Camera-type eye (tissue), 1 donor: ENCODE measurements around the genes BCL11A, REL and XPO1.

DNA sequence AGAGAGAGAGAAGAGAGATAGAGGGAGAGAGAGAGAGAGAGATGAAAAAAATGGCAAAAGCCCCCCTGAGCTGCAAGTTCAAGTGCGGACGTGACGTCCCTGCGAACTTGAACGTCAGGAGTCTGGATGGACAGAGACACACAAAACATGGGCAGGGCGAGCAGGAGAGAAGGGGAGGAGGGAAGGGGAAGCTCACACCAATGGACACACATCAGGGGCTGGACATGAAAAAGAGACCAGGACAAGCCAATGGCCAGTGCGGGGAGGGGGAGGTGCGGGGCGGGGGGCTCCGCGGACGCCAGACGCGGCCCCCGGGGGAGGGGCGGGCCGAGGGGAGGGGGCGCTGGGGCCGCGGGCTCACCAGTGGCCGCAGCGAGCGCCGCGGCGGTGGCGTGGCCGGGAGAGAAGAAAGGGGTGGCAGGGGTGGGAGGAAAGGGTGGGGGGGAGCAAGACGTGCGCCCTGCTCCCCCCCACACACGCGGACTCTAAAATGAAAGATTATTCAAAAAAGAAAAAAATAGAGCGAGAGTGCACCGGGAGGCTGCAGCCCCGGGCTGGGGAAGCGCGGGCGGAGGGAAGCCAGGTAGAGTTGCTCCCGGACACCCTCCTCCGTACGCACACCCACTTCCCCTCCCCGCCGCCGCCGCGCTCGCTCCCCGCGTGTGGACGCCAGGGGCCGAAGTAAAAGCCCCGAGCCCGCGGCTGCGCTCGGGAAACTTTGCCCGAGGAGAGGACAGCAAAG is at the start of gene BCL11A:
Gene BCL11A (minus strand): TSS at position 138 of the 742 bp plus-strand sequence.
- RAMPAGE, long total RNA: no peak

DNA sequence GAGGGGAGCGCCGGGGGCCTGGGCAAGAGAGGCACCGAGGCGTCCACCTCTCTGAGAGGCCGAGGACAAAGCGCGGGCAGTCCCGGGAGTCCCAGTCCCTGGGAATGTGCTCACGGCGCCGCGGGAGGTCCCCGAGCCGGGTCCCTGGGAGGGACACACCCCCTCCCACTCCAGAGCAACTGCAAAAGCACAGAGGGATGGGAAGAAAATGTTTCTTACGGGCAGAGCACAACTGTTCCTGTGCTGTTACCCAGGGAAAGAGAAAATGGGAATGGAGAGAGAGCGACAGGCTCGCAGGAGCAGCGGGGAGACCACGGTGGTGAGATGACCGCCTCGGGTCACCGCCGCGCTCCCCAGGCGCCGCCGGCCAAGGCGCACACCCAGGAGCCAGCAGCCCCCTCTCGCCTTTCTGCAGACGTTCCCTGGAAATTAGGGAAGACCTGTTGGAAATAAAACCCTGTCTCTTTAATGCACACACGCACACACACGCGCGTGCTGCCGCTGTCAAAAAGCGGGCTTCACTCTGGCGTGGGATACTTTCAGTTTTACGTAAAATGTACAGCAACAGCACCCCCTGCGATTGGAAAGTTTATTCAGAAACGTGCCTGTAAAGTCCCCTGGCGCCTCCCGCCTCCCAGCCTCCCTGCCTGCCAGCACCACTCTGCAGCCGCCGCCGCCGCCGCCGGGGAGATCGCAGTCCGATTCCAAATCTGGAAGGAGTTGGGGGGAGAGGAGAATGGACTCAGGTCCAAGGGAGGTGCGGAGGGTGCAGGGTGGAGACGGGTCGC is 1.4 kb upstream of the BCL11A start:
- RAMPAGE, long total RNA: no peak

- RAMPAGE, long total RNA: no peak
Observed at GRCh38 chr2:60555815-60556201, 2.4 kb upstream of the BCL11A start.

GRCh38 chr2:60806666-60807463 is 50.8 kb downstream of the PAPOLG start:
- RAMPAGE, long total RNA: no peak

GRCh38 chr2:60880971-60881885 is at the start of gene REL:
TSS of gene REL (plus strand) at chr2:60881574.
- RAMPAGE, long total RNA: no peak

- RAMPAGE, long total RNA: no peak
Observed at GRCh38 chr2:60957582-60958164, 59.8 kb upstream of the PEX13 start.

DNA sequence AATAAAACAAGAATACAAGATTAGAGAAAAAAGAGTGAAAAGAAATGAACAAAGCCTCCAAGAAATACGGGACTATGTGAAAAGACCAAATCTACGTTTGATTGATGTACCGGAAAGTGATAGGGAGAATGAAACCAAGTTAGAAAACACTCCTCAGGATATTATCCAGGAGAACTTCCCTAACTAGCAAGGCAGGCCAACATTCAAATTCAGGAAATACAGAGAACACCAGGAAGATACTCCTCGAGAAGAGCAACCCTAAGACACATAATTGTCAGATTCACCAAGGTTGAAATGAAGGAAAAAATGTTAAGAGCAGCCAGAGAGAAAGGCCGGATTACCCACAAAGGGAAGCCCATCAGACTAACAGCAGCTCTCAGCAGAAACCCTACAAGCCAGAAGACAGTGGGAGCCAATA is 18.0 kb upstream of the PUS10 start:
- RAMPAGE, long total RNA: no peak

DNA sequence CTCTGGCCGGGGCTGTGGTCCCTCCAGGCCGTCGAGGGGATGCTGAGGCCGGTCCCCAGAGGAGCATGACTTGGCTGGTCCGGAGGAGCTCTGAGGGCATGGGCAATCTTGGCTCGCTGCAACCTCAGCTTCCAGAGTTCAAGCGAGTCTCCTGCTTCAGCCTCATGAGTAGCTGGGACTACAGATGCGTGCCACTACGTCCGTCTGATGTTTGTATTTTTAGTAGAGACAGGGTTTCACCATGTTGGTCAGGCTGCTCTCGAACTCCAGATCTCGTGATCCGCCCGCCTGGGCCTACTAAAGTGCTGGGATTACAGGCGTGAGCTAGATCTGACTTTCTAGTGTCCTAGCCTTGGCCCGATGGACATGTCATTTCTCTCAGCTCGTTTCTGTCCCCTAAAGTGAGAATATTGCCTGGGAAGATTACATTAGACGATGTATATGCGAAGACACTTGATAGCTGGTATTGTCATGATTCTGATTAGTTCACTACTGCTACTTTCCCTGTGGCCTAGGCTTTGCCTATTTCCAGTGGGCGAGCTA is 16.3 kb downstream of the C2orf74 start:
- RAMPAGE, long total RNA: no peak

GRCh38 chr2:61179569-61180489 is 17.8 kb downstream of the C2orf74 start:
- RAMPAGE, long total RNA: no peak

DNA sequence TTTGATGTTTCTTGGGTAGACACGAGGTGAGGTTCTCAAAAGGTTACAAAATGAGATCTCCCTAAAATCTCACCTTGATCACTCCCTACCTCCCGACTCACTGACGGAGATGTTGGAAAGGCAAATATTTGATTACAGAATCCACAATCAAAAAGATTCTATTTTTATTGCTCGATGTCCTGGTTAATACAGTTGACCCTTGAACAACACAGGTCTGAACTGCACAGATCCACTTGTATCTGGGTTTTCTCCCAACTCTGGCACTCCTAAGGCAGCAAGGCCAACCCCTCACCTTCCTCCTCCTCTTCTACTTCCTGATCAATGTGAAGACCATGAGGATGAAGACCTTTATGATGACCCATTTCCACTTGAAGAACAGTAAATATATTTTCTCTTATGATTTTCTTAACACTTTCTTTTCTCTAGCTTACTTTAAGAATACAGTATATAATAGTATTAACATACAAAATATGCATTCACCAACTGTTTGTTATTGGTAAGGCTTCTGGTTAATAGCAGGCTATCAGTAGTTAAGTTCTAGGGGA is 125.3 kb downstream of the C2orf74 start:
- RAMPAGE, long total RNA: no peak

DNA sequence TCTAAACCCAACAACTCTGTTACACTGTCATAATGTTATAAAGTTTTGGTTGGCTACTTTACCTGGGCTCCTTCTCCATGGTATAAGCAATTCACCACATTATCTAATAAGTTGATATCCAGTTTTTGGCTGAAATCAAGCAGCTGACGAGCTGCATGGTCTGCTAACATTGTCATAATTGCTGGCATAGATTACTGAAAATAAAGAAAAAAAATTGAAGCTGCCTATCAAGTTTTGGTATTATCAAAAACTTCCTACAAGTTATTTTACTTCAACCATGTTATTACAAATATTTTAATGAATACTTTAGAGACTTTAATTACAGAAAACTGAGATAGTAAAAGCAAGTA is 4.5 kb downstream of the XPO1 start:
- RAMPAGE, long total RNA: no peak

DNA sequence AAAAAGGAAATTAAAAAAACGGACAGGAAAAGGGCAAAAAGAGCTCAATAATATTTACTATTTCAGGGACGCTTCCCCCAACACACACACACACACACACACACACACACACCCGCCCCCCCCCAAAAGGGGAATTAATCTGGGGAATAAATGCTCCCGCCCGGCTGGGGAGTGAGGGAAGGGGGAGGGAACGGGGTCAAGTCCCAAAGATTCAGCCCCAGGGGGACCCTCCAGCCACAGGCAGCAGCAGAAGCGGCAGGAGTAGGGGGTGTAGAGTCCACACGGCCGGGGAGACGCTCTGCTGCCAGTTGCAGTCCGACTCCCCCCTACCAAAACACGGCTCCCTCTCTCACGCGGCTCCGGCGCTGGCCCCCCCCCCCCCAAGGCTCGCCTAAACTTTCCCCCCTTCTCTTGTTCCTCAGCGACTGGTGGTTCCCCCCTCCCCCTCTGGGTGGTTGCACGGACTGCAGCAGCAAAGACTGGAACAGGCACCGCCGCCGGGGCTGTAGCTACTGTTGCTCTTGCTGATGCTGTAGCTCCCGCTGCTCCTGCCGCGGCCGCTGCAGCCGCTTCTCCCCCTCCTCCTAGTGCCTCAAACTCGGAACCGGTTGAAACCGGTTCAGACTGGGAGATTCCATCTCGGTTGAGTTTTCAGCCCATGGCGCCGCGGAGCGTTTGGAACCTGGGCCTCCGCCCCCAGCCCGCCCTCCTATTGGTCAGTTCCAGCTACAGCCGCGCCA is at the start of gene XPO1:
Gene XPO1 (minus strand): TSS at position 684 of the 740 bp plus-strand sequence.
- RAMPAGE, long total RNA: no peak

DNA sequence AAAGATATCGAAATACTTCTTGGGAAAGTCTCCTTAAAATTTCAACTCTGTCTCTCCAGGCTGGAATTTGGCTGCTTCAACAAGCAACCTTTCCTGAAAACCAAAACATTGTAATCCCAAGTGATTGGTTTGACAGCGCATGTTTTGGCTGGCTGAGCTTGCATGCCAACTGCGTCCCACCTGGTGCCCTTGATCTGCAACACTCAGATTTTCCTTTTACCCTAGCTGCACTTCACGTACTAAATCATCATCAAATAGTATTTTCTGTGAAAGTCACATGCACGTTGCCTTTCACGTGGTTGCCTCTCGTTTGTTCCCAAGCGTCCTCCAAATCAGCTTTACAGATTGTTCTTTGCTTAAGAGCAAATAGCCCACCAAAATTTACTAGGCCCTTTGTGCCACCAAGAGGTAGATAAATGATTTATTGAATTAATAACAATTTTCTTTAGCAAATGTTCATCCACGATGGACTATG is 1.0 kb upstream of the XPO1 start:
- RAMPAGE, long total RNA: no peak

DNA sequence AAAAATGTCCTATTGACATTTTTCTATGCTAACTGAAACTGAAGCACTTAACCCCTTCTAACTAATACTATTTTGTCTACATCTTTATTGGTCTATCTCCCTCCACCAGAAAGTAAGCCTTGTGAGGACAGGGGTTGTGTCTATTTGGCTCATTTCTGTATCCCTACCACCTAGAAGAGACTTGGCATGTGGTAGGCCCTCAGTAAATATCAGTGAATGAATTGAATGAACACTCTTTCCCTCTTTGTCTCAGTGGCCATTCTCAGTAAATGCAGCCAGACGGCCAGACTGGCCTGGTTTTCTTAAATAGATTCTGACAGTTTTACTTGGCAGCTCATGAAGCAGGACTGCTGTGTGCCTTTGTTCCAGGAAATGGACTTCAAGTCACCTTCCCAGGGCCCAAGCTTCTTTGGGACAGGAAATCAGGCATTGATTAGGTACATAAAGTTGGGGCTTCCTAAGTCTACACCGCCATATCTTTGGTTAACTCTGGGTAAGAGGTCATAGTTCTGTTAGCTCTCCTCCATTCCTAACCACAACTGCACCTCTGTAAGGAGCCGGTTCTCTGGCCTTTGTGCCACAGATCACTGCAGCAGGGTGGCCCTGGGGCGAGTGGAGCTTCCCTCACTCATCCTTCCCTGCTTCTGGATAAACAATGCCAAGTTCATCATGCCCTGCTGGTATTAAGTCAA is 122.3 kb upstream of the XPO1 start:
- RAMPAGE, long total RNA: no peak

DNA sequence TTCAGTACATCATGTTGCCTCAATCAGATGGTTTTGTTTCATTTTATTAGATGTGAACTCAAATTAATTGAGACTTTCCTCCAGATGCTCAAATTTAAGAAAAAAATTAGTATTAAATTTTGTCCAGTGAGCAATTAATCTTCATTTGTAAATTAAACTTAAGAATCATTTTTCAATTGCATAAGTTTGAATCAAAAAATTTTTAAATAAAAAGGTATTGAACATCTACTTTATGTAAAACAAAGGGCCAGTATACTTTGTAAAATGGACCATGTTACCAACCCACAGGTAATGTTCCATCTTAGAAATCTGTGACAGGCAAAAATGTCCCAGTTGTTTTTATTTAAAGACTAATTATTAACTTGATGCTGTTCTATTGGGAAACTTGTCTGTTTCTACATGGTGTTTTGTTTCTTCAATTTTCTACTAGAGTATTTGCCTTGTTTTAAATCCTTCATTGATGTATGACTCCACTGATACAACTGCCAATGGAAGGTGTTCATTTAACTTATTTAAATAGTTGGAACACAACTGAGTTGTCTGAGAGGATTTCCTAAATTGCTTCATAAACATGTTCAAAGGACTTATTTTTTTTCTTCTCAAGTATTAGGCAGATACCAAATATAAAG is 151.8 kb upstream of the XPO1 start:
- RAMPAGE, long total RNA: no peak

DNA sequence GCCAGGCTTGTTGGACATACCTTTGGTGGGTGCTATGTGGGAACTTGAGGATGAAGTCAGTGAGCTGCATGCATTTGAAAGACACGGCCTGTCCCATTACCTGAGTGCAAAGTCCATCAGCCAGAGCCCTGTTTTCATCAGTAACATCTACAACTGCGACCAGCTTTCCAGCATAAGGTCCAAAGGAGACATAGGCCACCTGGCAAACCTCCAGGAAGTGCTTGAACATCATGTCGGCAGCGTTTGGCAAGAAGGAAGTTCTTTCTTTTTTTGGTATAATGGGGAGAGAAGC is 143.2 kb downstream of the FAM161A start:
- RAMPAGE, long total RNA: no peak

DNA sequence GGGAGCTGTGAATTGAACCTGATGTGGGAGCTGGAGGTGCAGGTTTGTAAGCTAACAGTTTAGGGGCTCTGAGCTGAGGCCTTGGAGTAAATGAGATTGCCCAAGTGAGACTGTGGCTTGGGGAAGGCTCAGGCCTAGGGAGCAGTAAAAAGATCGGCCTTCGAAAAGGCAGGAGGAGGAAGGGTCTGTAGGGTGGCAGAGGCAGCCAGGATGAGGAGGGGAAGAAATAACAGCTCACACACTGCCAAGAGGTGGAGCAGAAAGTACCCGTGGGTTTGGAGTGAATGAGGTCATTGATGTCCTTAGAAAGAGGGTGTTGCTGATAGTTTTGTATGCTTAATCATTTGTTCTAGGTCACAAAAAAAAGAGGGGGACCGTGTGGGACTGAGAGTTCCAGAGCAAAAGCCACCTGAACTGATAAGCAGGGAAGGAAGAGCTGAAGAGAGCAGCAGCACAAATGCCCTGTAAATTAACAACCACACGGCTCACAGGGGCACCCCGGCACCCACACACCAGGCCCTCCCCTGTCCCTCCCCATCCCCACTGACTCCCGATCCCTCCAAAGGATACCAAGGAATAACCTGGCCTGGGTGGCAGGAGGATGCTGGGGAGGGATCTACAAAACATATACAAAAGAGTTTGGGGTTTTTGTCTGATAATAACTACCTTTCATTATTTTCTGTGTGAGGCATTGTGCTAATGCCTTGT is 140.4 kb downstream of the FAM161A start:
- RAMPAGE, long total RNA: no peak

DNA sequence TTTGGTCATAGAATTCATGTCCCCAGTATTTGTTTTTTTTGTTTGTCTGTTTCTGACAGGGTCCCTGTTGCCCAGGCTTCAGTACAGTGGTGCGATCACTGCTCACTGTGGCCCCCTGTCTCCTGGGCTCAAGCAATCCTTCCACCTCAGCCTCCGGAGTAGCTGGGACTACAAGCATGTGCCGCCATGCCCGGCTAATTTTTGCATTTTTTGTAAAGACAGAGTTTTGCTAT is 65.3 kb downstream of the COMMD1 start:
- RAMPAGE, long total RNA: no peak

GRCh38 chr2:62195859-62196055 is 158 bp upstream of the B3GNT2 start:
- RAMPAGE, long total RNA: no peak

DNA sequence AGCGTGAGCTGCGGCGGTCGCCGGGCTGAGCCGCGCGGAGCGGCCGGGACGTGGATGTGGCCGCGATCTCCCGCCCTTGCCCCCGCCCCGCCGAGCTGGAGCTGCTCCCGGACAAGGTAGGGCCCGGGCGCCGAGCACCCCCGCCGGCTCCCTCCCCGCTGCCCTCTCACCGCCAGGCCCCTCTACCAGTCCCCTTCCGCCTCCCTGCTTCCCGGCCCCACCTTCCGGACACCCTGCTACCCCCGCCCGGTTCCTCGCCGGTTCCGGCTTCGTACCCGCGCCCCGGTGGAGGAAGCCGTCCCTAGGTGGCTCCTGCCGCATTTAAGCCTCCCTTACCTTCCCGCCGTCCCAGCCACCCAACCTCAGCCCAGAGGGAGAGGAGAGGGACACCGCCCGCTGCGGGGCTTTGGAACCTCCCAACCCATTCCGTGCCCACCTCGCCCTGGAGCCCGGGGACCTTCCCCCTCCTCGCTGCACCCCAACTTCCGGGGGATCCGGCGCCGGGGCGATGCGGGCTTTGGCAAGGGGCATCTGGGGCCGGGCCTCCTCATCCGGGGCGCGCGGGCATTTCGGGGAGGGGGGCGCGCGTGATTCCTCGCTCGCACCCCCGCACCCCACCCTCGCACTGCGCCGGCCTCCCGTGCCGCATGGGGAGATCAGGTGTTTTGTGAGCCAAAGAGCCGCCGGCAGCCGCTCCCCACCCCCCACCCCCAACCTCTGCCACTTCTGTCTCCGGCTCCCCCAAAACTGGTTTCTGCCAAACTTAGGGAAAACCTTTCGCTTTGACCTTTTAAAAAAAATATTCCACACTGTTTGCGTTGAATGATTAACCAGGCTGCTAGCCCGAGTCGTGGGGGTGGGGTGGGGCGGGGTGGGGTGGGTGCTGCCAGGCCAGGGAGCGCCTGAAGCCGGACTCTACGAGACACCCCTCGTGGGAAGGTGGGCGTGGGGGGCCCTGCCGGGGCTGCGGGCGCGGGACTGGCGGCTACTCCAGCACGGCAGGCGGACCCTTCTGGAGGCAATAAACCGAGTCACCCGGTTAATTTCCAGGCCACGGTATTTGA is 657 bp downstream of the B3GNT2 start:
- RAMPAGE, long total RNA: no peak